ENCODE measurements around a stretch of chr4.

DNA sequence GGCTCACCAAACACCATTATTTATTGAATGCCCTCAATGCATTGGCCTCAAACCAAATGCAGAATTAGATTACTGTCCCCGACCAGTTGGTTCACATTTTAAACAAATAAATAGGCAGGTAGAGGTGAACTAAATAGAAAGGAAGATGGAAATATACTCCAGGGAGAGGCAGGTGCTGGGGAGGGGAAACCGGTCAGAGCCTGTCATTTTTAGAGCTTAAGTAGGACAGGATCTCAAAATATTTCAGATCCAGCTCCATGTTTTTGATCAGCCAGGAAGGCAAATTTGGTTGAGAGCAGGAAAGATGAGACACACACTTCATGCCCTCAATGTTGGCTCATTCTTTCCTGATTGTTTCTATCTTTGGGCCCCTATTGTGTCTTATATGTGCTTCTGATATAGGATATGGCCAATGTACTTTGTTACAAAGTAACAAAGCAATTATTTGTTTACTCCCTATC is 206.7 kb downstream of the SHROOM3 start:
- PRO-cap: no peak

DNA sequence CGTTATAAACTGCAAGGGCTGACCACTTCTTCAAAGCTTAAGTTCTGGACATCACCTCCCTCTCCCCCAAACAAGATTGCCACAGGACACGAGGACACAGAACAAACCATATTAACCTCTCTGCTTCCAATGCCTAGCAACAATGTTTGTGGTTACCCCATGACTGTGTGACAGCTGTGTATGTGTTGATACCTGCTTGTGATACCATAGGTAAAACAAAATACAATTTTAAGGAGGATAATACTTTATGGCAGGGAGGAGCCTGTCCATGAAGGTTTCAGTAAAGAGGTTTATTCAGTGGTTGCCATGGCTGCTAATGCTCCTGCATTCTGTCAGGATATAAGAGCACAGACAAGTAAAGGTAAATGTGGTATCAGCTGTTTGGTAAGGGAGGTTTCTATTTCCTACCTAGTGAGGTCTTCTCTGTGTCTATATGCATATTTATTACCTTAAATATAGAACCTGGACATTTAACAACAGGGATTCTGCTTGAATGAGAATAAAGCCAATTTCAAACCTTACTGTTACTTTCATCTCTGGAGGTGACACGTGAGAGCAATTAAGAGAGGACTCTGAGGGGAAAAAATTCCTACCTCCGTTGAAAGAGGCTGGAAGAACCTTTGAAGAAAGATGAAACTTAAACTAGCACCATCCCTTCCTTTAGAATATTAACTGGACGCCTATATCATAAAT is 209.8 kb downstream of the SOWAHB start:
- PRO-cap: no peak

- PRO-cap: bidirectional peak, plus-strand start at chr4:76690520, minus-strand start at chr4:76690142
Measured at GRCh38 chr4:76690251-76690738, 207.6 kb downstream of the SOWAHB start.

DNA sequence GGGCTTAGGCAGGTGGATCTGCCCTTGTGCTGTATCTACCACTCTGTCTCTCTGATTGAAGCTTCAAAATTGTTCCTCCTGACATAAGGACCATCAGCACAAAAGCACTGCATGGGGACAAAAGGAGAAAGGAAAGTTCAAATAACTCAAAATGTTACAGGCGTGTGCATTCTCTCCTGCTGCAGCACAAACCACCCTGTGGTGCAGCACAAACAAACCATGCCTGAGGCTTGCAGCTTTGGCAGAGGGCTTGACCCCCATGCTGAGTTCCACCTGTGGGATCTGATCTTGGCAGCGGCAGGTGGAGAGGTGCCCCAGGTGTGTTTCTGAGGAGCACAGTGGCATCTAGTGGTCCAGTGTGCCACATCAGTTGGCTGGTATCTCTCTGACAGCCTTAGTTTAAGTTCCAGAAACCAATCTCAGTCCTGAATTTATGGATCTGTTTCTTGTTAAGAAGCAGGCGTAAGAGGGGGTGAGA is 164.6 kb downstream of the SOWAHB start:
- PRO-cap: no peak

DNA sequence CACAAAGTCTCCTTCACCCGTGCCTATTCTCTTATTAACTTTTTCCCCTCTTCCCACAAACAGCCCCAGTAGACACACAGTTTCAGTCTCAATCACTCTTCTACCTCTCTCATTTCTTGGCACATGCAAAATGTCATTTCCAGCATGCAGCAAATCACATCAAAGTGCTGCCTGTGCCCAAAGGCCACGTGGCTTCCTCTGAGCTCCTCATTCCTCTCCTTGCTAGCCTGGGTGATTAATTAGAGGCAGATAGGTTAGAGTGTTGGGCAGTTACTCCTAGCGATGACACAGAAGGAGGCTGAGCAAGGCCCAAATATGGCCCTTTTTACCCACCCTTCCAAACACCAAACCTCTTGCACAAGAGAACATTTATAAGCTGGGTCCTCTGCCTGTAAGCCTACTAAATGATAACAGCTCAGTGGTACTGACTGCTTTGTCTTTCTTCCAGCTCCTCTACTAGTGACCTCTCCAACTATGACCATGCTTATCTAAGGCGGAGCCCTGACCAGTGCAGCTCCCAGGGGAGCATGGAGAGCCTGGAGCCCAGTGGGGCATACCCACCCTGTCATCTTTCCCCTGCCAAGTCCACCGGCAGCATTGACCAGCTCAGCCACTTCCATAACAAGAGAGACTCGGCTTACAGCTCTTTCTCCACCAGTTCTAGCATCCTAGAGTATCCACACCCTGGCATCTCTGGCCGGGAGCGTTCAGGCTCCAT is 159.5 kb downstream of the SOWAHB start:
- PRO-cap: unidirectional peak, plus-strand start at position 403 of the sequence

- PRO-cap: no peak
Measured at GRCh38 chr4:76886791-76887235, 11.1 kb downstream of the SOWAHB start.

DNA sequence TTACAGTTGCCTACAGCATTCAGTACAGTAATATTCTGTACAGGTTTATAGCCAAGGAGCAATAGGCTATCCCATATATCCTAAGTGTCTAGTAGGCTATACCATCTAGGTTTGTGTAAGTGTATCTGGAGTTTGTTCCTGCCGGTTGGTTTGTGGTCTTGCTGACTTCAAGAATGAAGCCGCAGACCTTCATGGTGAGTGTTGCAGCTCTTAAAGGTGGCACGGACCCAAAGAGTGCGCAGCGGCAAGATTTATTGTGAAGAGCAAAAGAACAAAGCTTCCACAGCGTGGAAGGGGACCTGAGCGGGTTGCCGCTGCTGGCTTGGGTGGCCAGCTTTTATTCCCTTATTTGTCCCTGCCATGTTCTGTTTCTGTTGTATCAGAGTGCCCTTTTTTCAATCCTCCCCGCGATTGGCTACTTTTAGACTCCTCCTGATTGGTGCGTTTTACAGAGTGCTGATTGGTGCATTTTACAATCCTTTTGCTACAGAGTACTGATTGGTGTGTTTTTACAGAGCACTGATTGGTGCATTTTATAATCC is 40.3 kb downstream of the SEPTIN11 start:
- PRO-cap: no peak

- PRO-cap: no peak
Measured at GRCh38 chr4:77020220-77020796, 55.5 kb downstream of the CCNI start.

- PRO-cap: no peak
Measured at GRCh38 chr4:77022665-77023338, 53.0 kb downstream of the CCNI start.

DNA sequence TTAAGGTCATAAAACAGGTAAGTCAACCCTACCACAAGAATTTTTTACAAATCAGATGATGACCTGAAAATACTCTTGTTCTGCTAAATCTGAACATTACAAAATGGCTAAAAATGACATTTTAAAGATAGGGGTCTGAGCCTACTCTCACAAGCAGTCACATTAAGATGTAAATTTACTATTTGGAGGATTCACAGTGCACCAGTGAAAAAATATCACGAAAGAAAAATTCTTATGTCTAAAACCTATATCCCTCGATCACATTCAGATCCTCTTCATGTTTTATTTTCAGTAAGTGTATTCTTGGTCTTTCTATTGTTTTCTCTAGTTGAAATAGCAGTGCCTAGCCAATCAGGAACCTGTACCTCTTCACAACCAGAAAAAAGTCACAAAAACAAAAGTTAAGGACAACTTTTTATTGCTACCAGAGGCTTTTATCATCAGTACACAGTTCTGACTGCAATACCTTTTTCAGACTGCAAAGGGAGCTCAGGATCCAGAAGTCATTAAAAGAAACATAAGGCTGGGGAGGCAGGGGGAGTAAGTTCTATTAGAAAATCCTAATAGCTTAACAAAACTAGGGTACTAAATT is 28.9 kb downstream of the CCNI start:
- PRO-cap: no peak

DNA sequence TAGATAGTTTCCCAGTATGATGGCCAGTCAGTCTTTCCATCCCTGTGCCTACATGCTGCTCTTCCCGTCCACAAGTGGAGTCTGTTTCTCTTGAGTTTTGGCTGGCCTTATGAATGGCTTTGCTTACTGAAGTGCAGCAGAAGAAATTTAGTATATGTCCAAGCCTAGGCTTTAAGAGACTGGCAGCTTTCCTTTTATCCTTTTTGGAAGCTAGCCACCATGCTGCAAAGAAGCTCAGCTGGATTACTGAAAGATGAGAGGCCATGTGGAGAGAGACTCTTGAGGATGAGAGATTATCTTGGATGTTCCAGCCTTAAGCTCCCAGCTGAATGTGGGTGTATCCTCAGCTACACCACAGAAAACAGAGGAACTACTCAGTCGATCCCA is 12.4 kb downstream of the CCNG2 start:
- PRO-cap: no peak

GRCh38 chr4:77698153-77698624 is 92.6 kb downstream of the CXCL13 start:
- PRO-cap: no peak

DNA sequence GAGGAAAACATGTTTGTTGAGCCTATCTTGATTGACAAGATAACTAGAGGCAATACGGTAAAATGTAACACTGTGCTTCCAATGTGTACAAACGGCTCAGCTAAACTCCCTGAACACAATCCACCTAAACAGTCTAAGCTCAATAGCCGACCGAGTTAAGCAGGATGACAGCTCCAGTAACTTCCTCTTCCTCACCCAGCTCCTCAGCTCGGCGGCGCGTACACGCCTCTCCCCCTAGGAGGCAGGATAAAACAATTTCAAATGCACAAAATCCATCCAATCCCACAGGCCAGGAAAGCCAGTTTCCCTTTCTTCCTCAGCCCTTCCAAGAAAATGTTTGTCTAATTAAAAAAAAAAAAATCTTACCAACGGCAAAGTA is 1.1 kb downstream of the CNOT6L start:
- PRO-cap: bidirectional peak, plus-strand start at position 279 of the sequence, minus-strand start at position 166 of the sequence

DNA sequence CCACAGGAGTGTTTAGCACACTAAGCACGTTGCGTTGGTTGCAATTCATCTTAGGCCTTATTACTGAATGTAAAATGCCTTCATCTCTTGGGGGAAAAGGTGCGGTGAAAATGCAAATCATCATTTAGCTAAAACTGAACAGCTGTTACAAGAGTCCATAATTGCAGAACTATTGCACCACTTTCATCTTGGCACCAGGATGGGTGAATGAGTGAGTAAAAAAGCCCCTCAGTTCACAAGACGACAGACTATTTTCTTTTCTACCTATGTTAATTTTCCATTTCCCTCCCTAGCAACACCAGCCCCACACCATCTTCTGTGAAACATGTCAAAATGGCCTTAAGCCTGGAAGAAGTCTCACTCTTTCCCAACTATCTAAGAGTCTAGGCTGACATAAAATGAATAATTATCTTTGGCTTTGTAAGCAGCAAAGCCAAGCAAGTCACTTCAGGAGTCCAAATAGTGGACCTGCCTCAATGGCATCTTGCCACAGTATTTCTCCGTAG is 2.0 kb upstream of the CNOT6L start:
- PRO-cap: no peak

DNA sequence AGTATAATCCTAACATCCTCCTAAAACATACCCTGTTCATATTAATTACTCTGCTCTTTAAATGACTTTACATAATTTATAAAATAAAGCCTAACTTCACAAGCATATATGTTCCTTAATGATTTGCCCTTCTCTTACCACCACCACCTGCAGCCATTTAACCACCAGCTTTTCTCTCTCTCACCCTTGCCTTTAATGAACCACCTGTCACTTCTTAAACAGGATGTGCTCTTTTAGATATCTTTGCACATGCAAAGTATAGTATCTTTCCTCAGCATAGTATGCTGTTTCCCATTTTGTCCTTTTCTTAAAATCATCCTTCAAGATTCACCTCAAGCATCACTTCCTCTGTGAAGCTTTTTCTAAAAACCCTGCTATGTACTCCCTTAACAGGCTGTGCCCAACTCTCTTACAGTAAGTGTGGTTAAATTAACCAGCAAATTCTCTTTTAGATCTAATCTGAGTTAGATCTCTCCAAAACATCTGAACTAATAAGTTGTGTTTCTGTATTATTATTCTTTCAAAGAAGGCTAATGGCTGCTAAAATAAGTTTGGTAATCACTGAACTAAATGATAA is 8.2 kb upstream of the CNOT6L start:
- PRO-cap: no peak

DNA sequence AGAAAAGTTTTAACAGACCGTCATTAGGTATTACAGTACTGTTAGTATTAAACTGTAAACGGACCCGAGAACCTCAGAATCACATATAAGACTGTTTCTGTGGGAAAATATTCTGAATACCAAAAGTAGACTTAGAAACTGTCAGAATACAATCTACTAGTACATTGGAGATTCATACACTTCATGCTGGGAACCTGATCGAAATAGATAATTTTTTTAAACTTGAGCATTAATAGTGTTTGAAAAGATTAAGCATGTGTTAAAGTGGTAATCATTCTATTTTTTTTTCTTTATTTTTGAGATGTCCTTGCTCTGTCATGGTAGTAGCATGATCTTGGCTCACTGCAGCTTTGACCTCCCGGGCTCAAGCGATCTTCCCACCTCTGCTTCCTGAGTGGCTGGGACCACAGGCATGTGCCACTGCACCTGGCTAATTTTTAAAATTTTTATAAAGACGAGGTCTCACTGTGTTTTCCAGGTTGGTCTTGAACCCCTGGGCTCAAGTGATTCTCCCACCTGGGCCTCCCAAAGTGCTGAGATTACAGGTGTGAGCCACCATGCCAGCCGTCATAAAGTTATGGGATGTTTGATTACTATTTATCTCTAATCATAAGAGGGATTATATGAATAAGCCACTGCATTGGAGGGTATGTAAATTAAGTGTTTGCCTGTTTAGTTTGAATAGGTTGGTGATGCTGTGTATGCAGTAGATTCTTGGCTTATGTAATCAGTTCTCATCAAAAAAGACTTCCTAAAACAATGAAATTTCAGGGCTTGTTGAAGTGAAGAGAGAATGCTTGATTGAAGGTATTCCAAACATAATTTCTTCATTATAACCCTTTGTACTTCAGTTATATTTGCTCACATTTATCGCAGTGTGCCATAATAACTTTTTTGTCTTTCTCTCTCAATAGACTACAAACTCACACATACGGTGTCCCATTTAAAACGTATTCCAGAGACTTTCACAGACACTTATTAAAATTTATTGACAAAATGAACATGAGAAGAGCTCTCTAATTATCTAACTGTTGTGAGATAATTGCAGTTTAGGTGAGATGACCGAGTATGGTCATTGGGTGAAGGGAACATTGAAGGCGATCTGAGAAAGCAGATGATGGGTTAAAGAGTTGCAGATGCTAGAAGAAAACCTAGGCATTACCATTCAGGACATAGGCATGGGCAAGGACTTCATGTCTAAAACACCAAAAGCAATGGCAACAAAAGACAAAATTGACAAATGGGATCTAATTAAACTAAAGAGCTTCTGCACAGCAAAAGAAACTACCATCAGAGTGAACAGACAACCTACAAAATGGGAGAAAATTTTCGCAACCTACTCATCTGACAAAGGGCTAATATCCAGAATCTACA is 18.6 kb downstream of the BMP2K start:
- PRO-cap: no peak

- PRO-cap: no peak
Measured at GRCh38 chr4:78911967-78913294, 26.8 kb downstream of the PAQR3 start.

- PRO-cap: no peak
Measured at GRCh38 chr4:78939769-78939967, 430 bp upstream of the PAQR3 start.

DNA sequence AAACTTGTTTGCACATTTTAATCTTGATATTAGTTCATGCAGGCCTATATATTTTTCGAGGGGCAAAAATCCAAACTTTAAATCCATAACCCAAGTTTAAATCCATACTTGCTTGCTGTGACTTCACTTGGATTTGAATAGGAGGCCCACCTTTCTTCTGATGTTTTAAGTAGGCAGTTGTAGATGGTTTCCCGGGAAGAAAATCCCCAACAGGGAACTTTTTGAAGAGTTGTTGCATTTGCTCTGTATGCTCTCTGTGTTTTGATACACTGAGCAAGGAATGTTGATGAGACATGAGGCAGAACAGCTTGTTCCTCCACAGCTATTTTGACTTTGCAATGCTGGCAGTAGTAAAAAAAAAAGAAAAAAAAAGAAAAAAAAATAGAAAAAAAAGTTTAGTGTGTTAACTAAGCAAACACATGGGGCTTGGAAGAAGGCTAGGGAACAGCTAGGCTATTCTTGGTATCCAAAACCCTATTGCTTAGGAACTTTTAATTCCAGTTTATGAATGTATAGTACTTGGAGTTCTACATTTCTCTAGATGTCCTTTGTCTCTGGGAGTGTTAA is 23.3 kb upstream of the PAQR3 start:
- PRO-cap: no peak

GRCh38 chr4:79197331-79197620 is 128.6 kb downstream of the NAA11 start:
- PRO-cap: no peak